ENCODE measurements around a stretch of chr14.

DNA sequence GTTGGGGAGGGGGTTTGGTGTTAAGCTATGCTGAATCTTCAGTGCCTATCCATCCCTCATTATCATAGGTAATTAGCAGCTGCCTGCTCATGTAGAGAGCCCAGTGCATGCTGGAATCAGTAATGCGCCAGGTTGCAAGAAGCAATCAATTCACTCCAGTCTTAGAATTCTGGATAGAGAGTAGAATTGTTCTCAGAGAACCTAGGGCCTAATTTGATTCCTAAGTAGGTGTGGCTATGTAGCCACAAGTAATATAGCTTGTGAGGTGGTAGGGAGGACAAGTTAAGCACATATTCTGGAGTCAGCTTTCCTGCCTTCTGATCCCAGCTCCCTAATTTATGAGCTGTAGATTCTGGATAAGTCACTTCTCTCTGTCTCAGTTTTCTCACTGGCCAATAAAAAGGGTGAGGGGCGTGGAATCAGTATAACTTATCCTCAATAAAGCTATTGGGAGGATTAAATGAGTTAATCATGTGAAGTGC is 2.9 kb upstream of the SNW1 start:
- RAMPAGE, long total RNA = no peak
- RRBS = no CpG with 5 or more reads among the region's 2 CpGs
PRO-cap:
- standard = no peak
- CoPRO, capped RNA only, 2 experiments = peak in 2 of 2 experiments; most common plus-strand start position 300 of the sequence (in 2)
- CoPRO, capped and uncapped RNA, 2 experiments = no peak in any of the 2 experiments
- CoPRO, uncapped RNA only, 2 experiments = no peak in any of the 2 experiments
CAGE:
- cytosol, long polyA plus RNA = no peak
- long polyA plus RNA = no peak
- nucleolus, long total RNA = no peak
- nucleus, long polyA plus RNA = no peak

- RAMPAGE, long total RNA = no peak
- RRBS = no CpG with 5 or more reads among the region's 8 CpGs
PRO-cap:
- standard = no peak
- CoPRO, capped RNA only, 2 experiments = no peak in any of the 2 experiments
- CoPRO, capped and uncapped RNA, 2 experiments = no peak in any of the 2 experiments
- CoPRO, uncapped RNA only, 2 experiments = no peak in any of the 2 experiments
CAGE:
- cytosol, long polyA plus RNA = no peak
- long polyA plus RNA = no peak
- nucleolus, long total RNA = no peak
- nucleus, long polyA plus RNA = no peak
Observed at GRCh38 chr14:77817182-77817506, 17.2 kb downstream of the ADCK1 start.

GRCh38 chr14:77907393-77908281 is 107.7 kb downstream of the ADCK1 start:
- RAMPAGE, long total RNA = no peak
- RRBS = no CpG with 5 or more reads among the region's 17 CpGs
PRO-cap:
- standard = no peak
- CoPRO, capped RNA only, 2 experiments = no peak in any of the 2 experiments
- CoPRO, capped and uncapped RNA, 2 experiments = no peak in any of the 2 experiments
- CoPRO, uncapped RNA only, 2 experiments = no peak in any of the 2 experiments
CAGE:
- cytosol, long polyA plus RNA = no peak
- long polyA plus RNA = no peak
- nucleolus, long total RNA = no peak
- nucleus, long polyA plus RNA = no peak

DNA sequence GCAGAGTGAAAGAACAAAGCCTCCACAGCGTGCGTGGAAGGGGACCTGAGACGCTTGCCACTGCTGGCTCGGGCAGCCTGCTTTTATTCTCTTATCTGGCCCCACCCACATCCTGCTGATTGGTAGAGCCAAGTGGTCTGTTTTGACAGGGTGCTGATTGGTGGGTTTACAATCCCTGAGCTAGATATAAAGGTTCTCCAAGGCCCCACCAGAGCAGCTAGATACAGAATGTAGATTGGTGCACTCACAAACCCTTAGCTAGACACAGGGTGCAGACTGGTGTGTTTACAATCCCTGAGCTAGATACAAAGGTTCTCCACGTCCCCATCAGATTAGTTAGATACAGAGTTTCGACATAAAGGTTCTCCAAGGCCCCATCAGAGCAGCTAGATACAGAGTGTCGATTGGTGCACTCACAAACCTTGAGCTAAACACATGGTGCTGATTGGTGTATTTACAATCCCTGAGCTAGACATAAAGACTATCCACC is 156.7 kb upstream of the NRXN3 start:
- RAMPAGE, long total RNA = no peak
- RRBS = no CpG with 5 or more reads among the region's 7 CpGs
PRO-cap:
- standard = unidirectional peak, minus-strand start at position 59 of the sequence
- CoPRO, capped RNA only, 2 experiments = peak in 1 of 2 experiments; most common minus-strand start position 56 of the sequence (in 1)
- CoPRO, capped and uncapped RNA, 2 experiments = no peak in any of the 2 experiments
- CoPRO, uncapped RNA only, 2 experiments = no peak in any of the 2 experiments
CAGE:
- cytosol, long polyA plus RNA = no peak
- long polyA plus RNA = no peak
- nucleolus, long total RNA = no peak
- nucleus, long polyA plus RNA = no peak

DNA sequence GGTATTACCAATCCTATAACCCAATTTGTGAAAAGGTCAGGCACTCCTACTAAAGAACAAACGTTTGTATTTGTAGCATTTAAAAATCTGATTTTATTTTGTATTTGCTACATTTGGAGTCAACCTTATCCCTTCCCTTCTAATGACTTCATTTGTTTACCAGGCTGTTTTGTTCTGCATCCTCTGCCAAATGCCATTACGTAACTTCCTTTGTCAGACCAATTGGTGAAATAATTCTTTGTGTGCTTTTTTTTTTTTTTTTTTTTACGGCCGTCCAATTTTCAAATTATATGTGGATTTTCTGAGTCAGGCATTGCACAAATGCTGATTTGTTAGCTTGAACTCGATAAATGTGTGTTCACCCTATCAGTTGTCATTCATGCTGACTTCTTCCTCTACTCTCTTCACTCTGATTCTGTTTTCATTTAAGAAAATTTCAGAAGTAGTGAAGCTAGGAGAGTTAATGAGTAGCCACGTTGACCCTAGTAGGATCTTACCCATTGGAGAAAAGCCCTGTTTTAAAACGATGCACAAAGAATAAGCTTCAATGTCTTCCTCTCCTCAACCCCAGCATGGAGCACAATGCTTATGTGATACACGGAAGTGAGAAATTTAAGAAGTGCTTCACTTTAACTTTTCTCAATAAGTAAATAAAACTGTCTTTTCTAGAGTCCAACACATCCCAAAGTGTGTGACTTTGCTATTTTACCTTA is 386.2 kb downstream of the DIO2 start:
- RAMPAGE, long total RNA = no peak
- RRBS = no CpG with 5 or more reads among the region's 8 CpGs
PRO-cap:
- standard = no peak
- CoPRO, capped RNA only, 2 experiments = no peak in any of the 2 experiments
- CoPRO, capped and uncapped RNA, 2 experiments = no peak in any of the 2 experiments
- CoPRO, uncapped RNA only, 2 experiments = no peak in any of the 2 experiments
CAGE:
- cytosol, long polyA plus RNA = no peak
- long polyA plus RNA = no peak
- nucleolus, long total RNA = no peak
- nucleus, long polyA plus RNA = no peak

GRCh38 chr14:80211892-80212602 is 743 bp upstream of the DIO2 start:
- RAMPAGE, long total RNA = no peak
- RRBS = no CpG with 5 or more reads among the region's 7 CpGs
PRO-cap:
- standard = no peak
- CoPRO, capped RNA only, 2 experiments = no peak in any of the 2 experiments
- CoPRO, capped and uncapped RNA, 2 experiments = no peak in any of the 2 experiments
- CoPRO, uncapped RNA only, 2 experiments = no peak in any of the 2 experiments
CAGE:
- cytosol, long polyA plus RNA = no peak
- long polyA plus RNA = no peak
- nucleolus, long total RNA = no peak
- nucleus, long polyA plus RNA = no peak

GRCh38 chr14:80267177-80267664 is 55.9 kb upstream of the DIO2 start:
- RAMPAGE, long total RNA = no peak
- RRBS = no CpG with 5 or more reads among the region's 4 CpGs
PRO-cap:
- standard = no peak
- CoPRO, capped RNA only, 2 experiments = no peak in any of the 2 experiments
- CoPRO, capped and uncapped RNA, 2 experiments = no peak in any of the 2 experiments
- CoPRO, uncapped RNA only, 2 experiments = no peak in any of the 2 experiments
CAGE:
- cytosol, long polyA plus RNA = no peak
- long polyA plus RNA = no peak
- nucleolus, long total RNA = no peak
- nucleus, long polyA plus RNA = no peak

DNA sequence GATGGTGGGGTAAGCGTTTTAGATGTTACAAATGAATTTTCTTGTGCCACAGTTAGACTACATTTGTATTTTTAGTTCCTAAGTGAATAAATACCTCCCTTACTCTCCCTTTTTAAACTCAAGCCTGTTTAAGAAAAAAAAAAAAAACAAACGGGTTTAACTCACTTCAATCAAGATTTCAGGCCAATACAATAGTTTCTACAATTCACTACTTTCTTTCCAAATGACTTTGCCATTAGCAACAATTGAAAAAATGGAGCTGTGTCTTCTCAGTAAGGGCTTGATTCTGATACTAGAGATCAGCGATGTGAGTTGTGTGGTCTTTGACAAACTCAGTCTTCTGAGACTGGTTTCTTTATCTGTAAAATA is 312.6 kb downstream of the CEP128 start:
- RAMPAGE, long total RNA = no peak
- RRBS = no CpG with 5 or more reads among the region's 3 CpGs
PRO-cap:
- standard = no peak
- CoPRO, capped RNA only, 2 experiments = no peak in any of the 2 experiments
- CoPRO, capped and uncapped RNA, 2 experiments = no peak in any of the 2 experiments
- CoPRO, uncapped RNA only, 2 experiments = no peak in any of the 2 experiments
CAGE:
- cytosol, long polyA plus RNA = no peak
- long polyA plus RNA = no peak
- nucleolus, long total RNA = no peak
- nucleus, long polyA plus RNA = no peak

DNA sequence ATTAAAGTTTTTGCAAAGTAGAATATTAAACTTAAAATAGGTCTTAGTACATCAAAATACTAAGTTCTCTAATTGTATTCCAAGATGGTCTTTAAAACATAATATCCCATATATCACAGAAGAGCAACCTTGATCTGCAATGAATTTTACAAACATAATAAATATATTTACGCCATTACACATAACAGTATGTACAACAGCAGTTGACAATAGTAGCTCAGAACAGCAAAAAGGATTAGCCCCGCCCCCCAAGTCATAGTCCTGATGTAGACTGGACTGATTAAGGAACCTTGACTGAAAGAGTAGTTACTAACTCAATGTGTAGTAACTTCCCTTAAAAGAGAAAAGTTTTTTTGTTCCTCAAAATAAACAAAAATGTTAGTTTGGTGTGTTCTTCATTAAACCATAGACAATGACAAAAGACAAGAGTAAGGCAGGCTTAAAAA is 44.6 kb downstream of the GTF2A1 start:
- RAMPAGE, long total RNA = no peak
- RRBS = no CpG with 5 or more reads among the region's 2 CpGs
PRO-cap:
- standard = no peak
- CoPRO, capped RNA only, 2 experiments = no peak in any of the 2 experiments
- CoPRO, capped and uncapped RNA, 2 experiments = no peak in any of the 2 experiments
- CoPRO, uncapped RNA only, 2 experiments = no peak in any of the 2 experiments
CAGE:
- cytosol, long polyA plus RNA = start-site peak on the minus strand centred at position 245 of the sequence, 8 bp wide, 270 and 117 reads in 2 replicates
- long polyA plus RNA = no peak
- nucleolus, long total RNA = no peak
- nucleus, long polyA plus RNA = no peak

- RAMPAGE, long total RNA = no peak
- RRBS = no CpG with 5 or more reads among the region's 10 CpGs
PRO-cap:
- standard = no peak
- CoPRO, capped RNA only, 2 experiments = no peak in any of the 2 experiments
- CoPRO, capped and uncapped RNA, 2 experiments = no peak in any of the 2 experiments
- CoPRO, uncapped RNA only, 2 experiments = no peak in any of the 2 experiments
CAGE:
- cytosol, long polyA plus RNA = no peak
- long polyA plus RNA = no peak
- nucleolus, long total RNA = no peak
- nucleus, long polyA plus RNA = no peak
Observed at GRCh38 chr14:81246329-81246631, 25.5 kb upstream of the GTF2A1 start.

DNA sequence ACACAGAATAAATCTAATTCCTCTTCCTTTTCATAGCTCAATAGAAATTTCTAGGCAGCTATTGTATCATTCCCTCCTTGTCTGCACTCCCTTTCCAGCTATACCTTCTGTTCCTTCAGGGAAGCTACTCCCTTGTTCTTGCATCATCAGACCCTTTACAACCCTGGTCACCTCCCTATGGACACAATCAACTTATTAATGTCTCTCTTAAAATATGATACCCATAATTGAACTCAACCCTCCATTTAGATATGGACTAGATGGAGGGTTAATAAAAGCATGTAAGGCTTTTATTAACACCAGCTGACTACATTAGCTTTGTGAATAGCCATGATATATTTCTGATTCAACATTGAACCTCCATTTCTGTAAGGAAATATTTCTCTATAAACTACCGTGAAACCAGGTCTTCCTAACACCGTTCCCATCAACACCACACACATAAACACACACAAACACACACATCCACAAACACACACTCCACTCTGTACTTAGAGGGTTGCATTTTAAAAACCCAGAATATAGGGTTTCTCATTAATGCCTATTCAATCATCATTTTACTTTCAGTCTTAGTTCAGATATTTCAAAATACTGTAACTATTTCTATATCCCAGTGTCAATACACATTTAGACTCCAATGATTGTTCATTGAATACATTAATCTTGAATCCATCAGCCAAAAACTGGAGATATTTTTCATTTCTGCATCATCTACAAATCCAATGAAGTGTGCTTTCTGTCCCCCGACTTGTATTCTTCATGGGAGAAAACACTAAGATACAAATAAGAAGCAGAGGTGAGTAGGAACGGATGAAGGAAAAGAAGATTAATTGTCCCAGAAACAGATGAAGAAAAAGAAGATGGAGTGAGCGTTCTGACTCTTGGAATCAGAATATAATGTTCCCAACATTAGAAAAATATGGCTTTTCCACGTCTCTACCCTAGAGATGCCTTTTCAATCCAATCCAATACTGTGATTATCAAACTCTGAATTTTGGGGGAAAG is 45.9 kb upstream of the GTF2A1 start:
- RAMPAGE, long total RNA = no peak
- RRBS = no CpG with 5 or more reads among the region's 6 CpGs
PRO-cap:
- standard = no peak
- CoPRO, capped RNA only, 2 experiments = no peak in any of the 2 experiments
- CoPRO, capped and uncapped RNA, 2 experiments = no peak in any of the 2 experiments
- CoPRO, uncapped RNA only, 2 experiments = peak in 2 of 2 experiments; most common minus-strand start position 521 of the sequence (in 1)
CAGE:
- cytosol, long polyA plus RNA = no peak
- long polyA plus RNA = no peak
- nucleolus, long total RNA = no peak
- nucleus, long polyA plus RNA = no peak

GRCh38 chr14:81384531-81385372 is 15.4 kb downstream of the STON2 start:
- RAMPAGE, long total RNA = no peak
- RRBS = no CpG with 5 or more reads among the region's 7 CpGs
PRO-cap:
- standard = no peak
- CoPRO, capped RNA only, 2 experiments = no peak in any of the 2 experiments
- CoPRO, capped and uncapped RNA, 2 experiments = no peak in any of the 2 experiments
- CoPRO, uncapped RNA only, 2 experiments = peak in 1 of 2 experiments; most common minus-strand start chr14:81384662 (in 1)
CAGE:
- cytosol, long polyA plus RNA = no peak
- long polyA plus RNA = no peak
- nucleolus, long total RNA = no peak
- nucleus, long polyA plus RNA = no peak

DNA sequence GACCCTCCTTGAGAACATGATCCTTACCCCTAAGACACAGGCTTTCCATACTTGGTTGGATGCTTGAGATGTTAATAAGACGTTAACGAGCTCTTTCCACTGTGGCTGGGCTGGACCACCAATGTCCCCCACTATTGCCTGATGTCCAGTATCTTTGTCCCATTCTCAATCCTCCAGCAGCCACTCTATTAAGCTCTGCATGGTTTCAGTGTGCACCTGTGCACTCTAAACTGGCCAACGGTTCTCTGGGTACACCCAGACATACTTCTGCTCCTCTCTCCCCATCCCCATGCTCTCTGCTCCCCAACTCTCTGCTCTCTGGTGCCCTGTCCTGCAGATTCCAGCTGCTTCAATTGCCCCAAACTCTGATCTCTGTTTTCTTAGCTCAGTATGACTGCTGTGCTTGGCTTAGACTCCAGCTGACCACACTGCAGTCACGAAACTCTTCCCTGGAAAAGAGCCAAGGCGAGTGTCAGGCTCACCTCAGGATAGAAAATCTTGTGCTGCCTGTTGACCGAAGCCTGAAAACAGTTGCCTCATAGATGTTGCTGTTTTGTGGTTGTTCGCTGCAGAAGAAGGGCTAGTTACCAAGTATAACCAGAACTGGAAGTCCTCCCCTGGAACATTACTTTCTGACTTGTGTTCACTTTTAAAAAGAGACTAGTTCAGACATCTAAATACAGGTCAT is 6.6 kb upstream of the STON2 start:
- RAMPAGE, long total RNA = no peak
- RRBS = no CpG with 5 or more reads among the region's 7 CpGs
PRO-cap:
- standard = no peak
- CoPRO, capped RNA only, 2 experiments = no peak in any of the 2 experiments
- CoPRO, capped and uncapped RNA, 2 experiments = no peak in any of the 2 experiments
- CoPRO, uncapped RNA only, 2 experiments = peak in 1 of 2 experiments; most common minus-strand start position 263 of the sequence (in 1)
CAGE:
- cytosol, long polyA plus RNA = no peak
- long polyA plus RNA = no peak
- nucleolus, long total RNA = no peak
- nucleus, long polyA plus RNA = no peak

GRCh38 chr14:81449829-81450415 is 49.8 kb upstream of the STON2 start:
- RAMPAGE, long total RNA = no peak
- RRBS = no CpG with 5 or more reads among the region's 11 CpGs
PRO-cap:
- standard = no peak
- CoPRO, capped RNA only, 2 experiments = no peak in any of the 2 experiments
- CoPRO, capped and uncapped RNA, 2 experiments = no peak in any of the 2 experiments
- CoPRO, uncapped RNA only, 2 experiments = no peak in any of the 2 experiments
CAGE:
- cytosol, long polyA plus RNA = no peak
- long polyA plus RNA = no peak
- nucleolus, long total RNA = no peak
- nucleus, long polyA plus RNA = no peak

DNA sequence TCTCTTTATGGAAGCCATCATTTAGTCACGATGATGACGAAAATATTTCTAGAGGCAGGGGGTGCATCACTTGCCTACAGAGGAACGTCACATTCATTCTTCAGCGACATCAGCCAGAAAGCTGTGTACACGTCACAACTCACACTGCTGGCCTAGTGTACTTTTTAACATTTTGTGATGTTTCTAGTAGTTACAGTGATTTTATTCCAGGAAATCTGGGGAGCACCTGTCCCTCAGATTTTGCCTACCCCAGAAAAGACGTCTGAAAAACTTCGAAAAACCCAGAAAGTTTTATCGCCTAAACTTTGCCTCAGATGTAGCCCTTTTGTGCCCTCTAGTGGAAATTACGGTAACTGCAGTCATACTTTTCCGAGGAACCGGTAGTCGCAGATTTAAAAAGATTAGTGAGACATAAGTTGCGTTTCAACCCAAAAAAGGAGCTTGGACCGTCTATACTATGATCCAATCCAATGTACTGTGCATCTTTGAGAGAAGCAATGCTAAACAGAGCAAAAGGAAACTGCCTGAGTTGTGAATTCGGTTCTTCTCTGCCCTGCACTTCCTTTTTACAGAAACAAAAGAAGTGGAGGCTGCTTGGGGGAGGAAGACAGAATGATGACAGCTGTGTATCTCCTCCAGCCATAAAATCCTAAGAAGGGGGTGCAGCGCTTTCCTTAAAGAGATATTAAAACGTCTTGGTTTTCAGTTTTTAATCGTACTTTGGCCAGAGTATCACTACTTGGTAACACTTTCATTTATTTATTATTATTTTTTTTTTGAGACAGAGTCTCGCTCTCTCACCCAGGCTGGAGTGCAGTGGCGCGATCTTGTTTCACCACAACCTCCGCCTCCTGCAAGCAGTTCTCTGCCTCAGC is 64.5 kb upstream of the STON2 start:
- RAMPAGE, long total RNA = no peak
- RRBS = no CpG with 5 or more reads among the region's 22 CpGs
PRO-cap:
- standard = no peak
- CoPRO, capped RNA only, 2 experiments = no peak in any of the 2 experiments
- CoPRO, capped and uncapped RNA, 2 experiments = no peak in any of the 2 experiments
- CoPRO, uncapped RNA only, 2 experiments = no peak in any of the 2 experiments
CAGE:
- cytosol, long polyA plus RNA = no peak
- long polyA plus RNA = no peak
- nucleolus, long total RNA = no peak
- nucleus, long polyA plus RNA = no peak

DNA sequence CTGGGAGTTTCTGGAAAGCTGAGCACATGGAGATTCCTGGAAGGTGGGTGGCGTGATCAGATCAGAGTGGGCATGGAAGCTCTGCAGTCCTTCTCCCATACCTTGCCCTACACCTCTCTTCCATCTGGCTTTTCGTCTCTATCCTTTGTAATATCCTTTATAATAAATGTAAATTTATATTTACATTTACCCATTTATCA is 10.4 kb downstream of the SEL1L start:
- RAMPAGE, long total RNA = no peak
- RRBS = no CpG with 5 or more reads among the region's 2 CpGs
PRO-cap:
- standard = no peak
- CoPRO, capped RNA only, 2 experiments = no peak in any of the 2 experiments
- CoPRO, capped and uncapped RNA, 2 experiments = no peak in any of the 2 experiments
- CoPRO, uncapped RNA only, 2 experiments = no peak in any of the 2 experiments
CAGE:
- cytosol, long polyA plus RNA = no peak
- long polyA plus RNA = no peak
- nucleolus, long total RNA = no peak
- nucleus, long polyA plus RNA = no peak

GRCh38 chr14:81534615-81535010 is 960 bp upstream of the SEL1L start:
- RAMPAGE, long total RNA = no peak
- RRBS = no CpG with 5 or more reads among the region's 5 CpGs
PRO-cap:
- standard = no peak
- CoPRO, capped RNA only, 2 experiments = no peak in any of the 2 experiments
- CoPRO, capped and uncapped RNA, 2 experiments = no peak in any of the 2 experiments
- CoPRO, uncapped RNA only, 2 experiments = no peak in any of the 2 experiments
CAGE:
- cytosol, long polyA plus RNA = no peak
- long polyA plus RNA = no peak
- nucleolus, long total RNA = no peak
- nucleus, long polyA plus RNA = no peak

- RAMPAGE, long total RNA = no peak
- RRBS = no CpG with 5 or more reads among the region's 4 CpGs
PRO-cap:
- standard = no peak
- CoPRO, capped RNA only, 2 experiments = no peak in any of the 2 experiments
- CoPRO, capped and uncapped RNA, 2 experiments = no peak in any of the 2 experiments
- CoPRO, uncapped RNA only, 2 experiments = no peak in any of the 2 experiments
CAGE:
- cytosol, long polyA plus RNA = no peak
- long polyA plus RNA = no peak
- nucleolus, long total RNA = no peak
- nucleus, long polyA plus RNA = no peak
Observed at GRCh38 chr14:82504147-82504391, 970.4 kb upstream of the SEL1L start.

GRCh38 chr14:82693002-82693333 is 1159.3 kb upstream of the SEL1L start:
- RAMPAGE, long total RNA = no peak
- RRBS = no CpG with 5 or more reads among the region's 11 CpGs
PRO-cap:
- standard = no peak
- CoPRO, capped RNA only, 2 experiments = no peak in any of the 2 experiments
- CoPRO, capped and uncapped RNA, 2 experiments = no peak in any of the 2 experiments
- CoPRO, uncapped RNA only, 2 experiments = no peak in any of the 2 experiments
CAGE:
- cytosol, long polyA plus RNA = no peak
- long polyA plus RNA = no peak
- nucleolus, long total RNA = no peak
- nucleus, long polyA plus RNA = no peak

All from K562 (cell line).